ENCODE data around the genes BPIFA2, CHMP4B, ASIP and ITCH.

DNA sequence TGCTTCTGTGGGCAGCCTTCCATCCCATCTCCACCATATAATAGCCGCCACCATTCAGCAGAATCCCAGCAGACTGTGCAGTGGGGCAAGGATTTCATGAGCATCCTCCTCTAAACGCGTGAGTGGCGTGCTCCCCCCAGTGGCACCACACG lies at the start of gene BPIFA2:
TSS of gene BPIFA2 (plus strand) at position 68 of the 152 bp plus-strand sequence.
- PRO-cap: no peak

GRCh38 chr20:33442905-33443476 lies 572 bp downstream of the SNTA1 start:
- PRO-cap: no peak

DNA sequence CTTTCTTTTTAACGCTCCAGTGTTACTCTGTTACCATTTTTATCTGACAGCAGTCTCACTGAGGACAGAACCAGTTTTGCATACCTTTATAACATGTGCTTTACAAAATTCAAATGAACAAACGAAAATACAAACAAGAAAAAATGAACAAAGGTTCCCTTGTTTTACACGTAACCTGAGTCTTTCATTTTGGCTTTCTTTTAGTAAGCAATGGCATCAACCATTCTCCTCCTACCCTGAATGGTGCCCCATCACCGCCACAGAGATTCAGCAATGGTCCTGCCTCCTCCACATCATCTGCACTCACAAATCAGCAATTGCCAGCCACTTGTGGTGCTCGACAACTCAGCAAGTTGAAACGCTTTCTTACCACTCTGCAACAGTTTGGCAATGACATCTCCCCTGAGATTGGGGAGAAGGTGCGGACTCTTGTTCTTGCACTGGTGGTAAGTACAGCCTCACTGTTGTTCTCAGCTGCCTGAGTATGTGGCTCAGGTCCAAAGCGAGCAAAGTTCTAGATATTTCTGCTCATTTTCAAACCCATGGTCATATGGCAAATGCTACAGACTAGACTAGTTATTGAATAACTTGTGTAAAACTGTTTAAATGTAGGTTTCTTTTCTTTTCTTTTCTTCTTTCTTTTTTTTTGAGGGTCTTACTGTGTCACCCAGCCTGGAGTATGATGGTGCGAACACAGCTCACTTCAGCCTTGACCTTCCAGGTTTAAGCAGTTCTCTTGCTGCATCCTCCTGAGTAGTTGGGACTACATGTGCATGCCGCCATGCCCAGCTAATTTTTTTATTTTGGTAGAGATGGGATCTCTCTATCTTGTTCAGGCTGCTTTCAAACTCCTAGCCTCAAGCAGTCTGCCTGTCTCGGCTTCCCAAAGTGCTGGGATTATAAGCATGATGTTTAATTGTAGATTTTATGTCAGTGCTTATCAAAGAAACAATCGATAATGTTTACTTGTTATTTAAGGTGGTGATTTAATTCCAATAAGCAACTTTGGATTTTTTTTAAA lies 50.9 kb upstream of the C20orf144 start:
- PRO-cap: no peak

DNA sequence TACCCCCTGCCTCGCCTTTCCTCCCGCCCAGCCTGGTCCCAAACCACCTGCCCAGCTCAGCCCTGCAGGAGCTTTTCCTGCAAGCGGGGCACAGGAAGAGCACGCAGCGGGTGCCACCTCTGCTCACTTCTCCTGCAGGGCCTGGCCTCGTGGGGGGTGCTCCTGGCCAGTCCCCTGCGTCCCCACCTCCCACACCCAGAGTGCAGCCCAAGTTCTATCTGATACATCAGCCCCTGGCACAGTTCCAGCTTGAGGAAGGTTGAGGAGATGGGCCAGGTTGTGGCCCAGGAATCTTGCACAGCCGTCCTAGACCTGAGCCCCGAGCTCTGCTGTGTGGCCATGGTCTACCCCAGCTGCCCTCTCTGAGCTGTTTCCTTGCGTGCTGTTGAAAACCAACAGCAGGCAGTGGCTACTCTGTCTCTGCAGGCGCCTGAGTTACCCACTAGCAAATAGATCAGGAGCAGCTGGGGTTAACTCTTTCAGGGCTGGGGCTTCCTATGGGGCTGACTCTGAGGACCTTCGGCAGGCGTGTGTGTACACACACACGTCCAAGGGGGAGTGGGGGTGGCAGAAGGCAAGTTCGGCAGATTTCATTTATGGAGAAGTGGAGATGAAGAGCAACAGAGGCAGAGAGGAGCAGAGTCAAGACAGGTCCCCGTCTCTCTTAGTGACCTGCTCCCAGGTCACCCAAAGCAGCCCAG lies 1.6 kb downstream of the NECAB3 start:
- PRO-cap: no peak

- PRO-cap: unidirectional peak, minus-strand start at chr20:33694465
Observed at GRCh38 chr20:33694254-33695047, 8.3 kb upstream of the E2F1 start.

DNA sequence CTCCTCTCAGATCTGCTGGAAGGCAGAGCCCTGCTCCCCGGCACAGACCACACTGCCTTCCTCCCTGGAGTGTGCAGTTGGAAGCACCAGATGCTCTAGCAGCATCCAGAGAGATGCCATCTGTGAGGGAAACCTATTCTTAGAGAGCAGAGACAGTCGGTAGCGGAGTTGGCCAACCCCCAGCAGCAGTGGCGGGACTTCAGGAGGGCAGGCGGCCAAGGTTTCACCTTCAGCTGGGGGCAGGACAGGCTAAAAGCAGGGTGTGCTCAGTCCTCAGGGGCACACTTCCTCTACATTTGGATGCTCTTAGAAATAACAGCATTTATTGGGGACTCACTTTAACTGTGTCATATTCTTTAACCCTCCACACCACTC lies 16.8 kb upstream of the E2F1 start:
- PRO-cap: no peak

DNA sequence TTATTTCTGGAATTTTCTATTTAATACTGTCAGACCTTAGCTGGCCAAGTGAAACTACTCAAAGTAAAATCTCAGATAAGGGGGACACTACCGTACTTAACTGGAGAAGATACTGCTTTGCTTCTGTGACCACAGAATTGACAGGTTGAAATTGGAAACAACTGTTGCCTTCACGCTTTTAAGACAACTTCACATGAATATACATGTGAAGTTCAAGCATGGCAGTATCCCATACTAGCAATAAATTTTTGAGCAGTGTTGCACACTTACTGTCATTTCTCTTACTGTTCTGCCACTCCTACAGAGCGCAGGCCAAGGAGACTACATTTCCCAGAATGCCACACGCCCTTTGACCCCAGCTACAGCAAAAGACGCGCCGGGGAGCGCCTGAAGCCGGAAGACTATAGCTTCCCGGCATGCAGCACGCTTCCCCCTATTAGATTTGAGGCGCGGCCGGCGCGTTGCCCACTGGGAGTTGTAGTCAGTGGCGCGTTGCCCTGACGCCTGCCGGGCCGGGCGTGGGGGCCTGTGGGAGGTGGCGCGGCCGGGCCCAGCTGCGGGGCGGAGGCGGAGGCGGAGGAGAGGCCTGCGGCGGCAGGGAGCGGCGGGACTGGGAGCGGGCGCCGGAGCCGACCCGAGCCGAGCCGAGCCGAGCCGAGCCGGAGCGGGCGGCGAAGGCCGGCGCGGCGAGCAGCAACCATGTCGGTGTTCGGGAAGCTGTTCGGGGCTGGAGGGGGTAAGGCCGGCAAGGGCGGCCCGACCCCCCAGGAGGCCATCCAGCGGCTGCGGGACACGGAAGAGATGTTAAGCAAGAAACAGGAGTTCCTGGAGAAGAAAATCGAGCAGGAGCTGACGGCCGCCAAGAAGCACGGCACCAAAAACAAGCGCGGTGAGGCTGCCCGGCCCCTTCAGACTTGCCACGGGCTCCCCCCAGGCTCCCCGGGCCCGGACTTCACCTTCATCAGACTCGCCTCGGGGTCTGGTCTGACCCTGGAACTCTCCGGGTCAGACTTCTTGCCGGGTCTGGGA lies at the start of gene CHMP4B:
TSS of gene CHMP4B (plus strand) at position 579 of the 1,029 bp plus-strand sequence.
- PRO-cap: unidirectional peak, plus-strand start at position 581 of the sequence; unidirectional peak, plus-strand start at position 662 of the sequence

GRCh38 chr20:33814037-33814976 lies 3.2 kb downstream of the CHMP4B start:
- PRO-cap: no peak

- PRO-cap: no peak
Observed at GRCh38 chr20:33832044-33832800, 21.1 kb downstream of the CHMP4B start.

DNA sequence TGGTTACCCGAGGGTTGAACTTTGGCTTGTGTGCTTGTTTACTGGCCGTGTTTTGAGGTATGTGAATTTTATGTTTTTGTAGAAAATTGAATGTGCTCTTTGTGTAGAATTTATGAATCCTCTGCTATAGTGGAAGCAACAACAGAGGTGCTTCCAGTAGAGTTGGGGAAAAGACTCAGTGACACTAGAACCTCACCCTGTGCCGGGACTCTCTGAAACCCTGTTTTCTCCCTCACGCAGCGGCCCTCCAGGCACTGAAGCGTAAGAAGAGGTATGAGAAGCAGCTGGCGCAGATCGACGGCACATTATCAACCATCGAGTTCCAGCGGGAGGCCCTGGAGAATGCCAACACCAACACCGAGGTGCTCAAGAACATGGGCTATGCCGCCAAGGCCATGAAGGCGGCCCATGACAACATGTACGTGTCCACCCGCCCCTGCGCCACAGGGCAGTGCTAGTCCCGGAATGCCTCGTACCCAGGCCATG lies 37.1 kb downstream of the CHMP4B start:
- PRO-cap: no peak

DNA sequence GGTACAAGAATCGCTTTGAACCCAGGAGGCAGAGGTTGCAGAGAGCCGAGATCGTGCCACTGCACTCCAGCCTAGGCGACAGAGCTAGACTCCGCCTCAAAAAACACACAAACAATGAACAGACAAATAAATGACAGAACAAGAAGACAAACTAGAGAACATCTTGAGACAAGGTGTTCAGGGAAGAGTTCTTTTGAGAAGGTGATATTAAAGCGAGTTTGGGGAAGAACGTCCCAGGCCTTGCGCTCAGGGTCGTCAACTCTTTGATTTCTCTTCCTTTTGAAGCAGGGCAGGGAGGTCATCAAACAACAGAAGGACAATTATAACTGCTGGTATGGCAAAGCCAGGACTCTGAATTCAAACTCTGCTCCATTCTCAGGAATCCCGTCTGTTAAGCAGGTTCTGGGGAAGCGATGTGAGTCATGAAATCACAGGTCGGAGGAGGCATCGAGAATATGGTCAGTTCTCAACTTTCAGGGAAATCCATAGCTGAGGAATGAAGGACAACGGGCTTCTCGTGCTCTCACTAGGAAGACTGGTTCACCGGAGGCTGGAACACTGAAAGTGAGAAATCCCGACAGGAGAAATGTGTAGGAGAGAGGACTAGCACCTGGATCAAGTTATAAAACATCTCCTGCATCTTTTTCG lies 1.2 kb upstream of the RALY start:
- PRO-cap: no peak

DNA sequence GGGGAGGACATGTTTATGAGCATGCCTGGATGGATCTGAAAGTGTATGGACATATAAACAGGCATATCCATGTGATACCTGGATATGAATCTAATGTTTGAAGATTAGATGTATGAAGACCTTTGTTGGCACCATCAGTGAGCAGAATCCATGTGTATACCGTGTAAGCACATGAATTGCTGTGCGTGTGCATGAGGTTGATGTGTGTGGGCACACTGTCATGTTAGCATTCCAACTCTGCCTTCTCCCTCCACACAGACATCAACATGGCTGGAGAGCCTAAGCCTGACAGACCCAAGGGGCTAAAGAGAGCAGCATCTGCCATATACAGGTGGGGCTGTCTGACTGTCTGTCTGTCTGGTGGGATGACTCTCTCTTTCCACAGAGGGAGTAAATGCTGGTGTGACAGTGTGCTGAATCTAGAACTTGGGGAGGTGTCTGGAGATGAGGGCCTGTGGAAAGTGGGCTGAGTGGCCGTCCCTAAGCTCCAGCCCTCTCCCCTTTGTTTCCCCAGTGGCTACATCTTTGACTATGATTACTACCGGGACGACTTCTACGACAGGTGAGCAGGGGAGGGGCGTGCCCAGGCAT lies 38.6 kb downstream of the EIF2S2 start:
- PRO-cap: no peak

DNA sequence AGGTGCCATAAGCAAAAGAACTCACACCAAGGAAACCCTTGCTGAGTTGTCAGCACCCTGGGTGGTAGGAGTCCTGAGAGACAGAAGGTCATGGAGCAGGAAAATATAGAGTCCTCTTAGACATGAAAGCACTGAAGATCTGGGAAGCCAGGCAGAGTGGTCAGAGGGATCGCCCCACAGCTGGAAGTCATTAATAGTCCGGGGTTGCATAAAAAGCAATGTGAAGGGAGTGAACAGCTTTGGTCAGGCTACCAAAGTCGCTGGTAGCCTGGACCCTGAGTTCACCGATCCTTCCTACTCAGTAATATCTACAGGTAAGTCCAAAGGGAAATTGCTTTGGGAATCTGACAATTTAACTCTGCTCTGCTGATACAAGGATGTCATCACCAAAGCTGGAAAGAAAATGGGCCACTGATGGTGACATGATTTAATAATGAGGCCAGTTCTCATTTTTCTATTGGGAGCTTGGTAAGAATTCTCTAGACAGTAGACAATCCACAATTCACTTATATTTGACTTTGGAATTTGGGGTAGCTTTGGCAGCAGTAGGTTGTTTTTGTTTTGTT lies 54.9 kb upstream of the ASIP start:
- PRO-cap: no peak

DNA sequence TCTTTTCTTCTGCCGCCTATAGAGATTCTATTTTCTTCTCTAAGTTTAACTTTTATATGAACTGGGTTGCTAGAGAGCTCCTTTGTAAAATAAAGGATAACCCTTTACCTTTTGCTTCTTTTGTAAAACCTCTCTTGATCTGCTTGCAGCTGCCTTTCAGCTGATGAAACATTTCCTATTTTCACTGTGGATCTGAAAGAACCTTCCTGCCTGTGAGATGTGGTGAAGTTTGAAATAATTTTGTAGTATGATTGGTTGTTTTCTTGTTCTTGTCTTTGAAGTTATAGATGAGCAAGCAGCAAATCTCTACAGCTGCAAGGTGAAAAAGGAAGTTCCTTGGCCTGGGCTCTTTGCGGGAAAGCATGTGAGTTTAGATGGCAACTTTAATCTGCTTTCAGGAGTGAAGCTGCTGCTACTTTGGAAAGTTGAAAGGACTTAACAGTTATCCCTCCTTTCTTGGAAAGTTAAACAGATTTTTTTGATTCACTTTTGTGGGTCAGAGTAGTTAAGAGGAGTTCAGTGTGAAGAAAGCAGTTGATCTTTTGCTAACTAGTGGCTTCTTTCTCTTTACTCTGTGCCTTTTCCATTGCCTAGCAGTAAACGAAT lies at the start of gene ASIP:
TSS of gene ASIP (plus strand) at position 298 of the 606 bp plus-strand sequence.
- PRO-cap: no peak

DNA sequence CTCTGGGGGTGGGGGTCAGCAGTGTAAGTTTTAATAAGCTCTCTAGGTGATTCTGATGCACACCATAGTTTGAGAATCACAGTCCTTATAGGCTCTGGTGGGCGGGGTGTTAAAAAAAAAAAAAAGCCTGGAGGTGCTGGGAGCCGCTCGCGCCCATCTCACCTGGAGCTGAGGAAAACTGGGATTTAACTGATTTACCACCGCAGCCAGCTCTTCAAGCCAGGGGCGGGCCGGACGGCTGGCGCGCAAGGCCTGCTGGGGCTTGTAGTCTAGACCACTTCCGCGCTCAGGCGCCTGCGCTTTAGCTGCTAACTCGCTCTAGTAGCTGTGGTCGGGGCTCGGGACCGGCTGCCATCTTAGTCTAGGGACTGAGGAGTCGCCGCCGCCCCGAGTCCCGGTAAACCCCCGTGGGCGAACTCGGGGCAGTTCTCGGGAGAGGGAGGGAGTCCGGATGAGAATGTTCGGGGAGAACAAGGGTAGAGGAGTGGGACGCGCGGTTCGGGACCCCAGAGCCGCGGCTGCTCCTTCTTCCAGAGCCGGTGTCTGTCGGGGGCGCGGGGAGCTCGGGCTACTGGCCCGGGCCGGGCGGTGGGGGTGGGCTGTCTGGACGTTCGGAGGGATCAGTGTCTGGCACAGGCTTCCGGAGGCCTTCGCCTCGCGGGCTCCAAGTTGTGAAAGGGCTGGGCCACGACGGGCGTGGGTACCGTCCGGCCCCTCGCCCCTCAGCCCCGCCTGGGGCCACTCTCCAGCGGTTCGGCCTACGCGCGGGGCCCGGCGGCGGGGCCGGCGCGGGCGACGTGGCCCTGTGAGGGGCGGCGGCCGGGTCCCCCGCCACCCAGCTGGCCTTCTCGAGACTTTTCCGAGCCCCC lies at the start of gene ITCH:
TSS of gene ITCH (plus strand) at position 321 of the 869 bp plus-strand sequence.
- PRO-cap: unidirectional peak, plus-strand start at position 321 of the sequence; bidirectional peak, plus-strand start outside the sequence, minus-strand start at position 740 of the sequence

- PRO-cap: no peak
Observed at GRCh38 chr20:34433466-34433851, 70.4 kb downstream of the ITCH start.

GRCh38 chr20:34458633-34459358 lies 57.4 kb upstream of the DYNLRB1 start:
- PRO-cap: no peak

DNA sequence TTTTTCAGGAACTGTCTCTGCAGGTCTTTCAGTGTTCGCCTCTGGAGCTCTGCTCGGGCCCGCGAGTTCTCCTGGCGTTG lies 670 bp upstream of the MAP1LC3A start:
- PRO-cap: no peak

DNA sequence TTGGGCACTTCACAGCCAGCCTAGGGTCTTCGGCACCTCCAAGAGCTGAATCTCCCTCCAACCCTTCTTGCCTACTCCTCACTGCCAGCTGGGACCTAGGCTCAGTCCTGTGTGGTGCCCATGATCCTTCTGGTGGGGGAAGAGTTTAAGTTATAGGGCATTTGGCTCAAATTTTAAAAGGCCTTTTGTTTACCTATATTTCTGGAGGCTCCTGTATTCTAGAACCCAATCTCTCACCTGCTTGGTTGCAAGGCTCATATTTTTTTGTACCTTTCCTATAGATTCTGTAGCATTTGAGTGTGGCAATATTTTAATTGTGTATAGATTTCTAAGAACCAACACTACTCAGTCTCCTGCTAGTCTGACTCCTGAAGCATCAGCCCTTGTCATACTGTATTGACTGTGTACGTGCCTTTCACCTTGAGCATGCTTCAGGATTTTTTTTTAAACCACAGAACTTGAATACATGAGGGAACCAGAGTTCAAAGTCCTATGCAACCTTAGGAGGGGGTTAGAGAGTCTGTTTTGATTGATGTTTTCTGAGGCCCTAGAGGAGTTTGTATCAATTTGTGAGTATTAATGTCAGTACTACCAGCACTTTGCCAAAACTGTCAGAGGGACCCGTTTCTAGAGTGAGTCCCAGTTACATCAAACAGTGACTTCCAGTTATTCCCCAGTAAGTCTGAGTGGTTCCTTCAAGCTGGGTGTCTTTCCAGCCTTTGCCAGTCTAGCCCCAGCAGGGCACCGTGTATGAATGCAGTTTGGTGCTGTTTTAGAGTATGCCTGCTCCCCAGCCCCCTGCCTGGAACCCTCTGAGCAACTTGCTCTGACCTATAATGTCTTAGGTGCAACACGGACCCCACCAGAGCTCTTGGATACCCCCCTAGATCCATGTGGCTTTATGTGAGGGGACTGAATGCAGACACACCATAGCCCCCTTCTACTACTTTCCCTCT lies 8.4 kb downstream of the TP53INP2 start:
- PRO-cap: no peak

- PRO-cap: no peak
Observed at GRCh38 chr20:34888477-34888908, 12.1 kb downstream of the ACSS2 start.